GM19240 (cell line): ENCODE measurements around the gene C17orf67.

DNA sequence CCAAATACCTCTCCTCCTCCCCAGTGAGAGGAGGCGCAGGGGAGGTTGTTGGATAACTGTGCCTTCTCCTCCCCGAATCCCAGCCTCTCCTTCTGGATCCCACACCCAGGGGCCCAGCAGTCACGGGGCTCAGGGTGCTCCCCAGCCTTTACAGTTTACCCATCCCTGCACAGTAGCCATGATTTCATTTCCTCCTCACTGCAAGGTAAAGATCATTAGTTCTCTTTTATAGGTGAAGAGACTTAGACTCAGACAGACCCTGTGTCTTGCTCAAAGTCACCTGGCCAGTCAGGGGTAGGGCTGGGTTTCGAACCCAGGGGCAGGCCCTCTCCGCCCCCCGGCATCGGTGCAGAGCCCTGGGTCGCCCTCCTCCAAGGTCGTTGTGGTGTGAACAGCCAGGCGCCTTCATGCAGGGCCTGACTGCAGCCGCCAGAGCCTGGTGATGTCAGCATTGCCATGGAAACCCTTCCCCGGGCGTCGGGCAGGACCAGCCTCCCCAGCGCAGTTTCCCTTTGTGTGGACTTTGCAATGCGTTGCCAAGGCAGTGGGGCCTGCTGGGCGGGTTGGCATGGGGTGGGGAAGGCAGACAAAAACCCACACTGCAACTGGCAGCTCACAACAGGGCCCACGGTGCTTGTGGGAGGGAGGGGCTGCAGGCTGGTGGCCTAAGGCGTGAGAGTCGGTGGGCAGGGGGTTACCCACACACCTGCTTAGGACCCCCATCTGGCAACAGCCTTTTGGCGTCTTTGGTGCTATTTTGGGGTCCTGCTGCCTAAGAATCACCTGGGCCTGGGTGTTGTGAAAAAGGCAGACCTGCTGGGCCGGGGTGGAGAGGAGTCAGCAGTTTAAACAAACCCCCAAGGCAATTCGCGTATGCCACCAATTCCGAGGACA is 53.5 kb upstream of the TOB1 start:
- RRBS = no CpG with 5 or more reads among the region's 25 CpGs

DNA sequence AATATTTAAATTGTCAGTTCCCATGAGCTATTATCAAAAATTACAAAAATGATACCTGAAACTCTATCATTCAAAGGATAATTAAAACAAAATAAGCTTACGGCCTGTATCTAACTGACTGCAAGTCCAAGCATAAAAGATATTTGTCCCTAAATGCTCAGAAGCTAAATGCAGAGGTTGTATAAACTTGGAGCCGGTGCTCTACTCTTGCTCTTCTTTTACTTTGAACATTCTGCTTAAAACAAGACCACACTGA is 74.7 kb downstream of the SPAG9 start:
- RRBS = no CpG with 5 or more reads among the region's 2 CpGs

- RRBS = no CpG with 5 or more reads among the region's 10 CpGs
Observed at GRCh38 chr17:51261642-51262005, 1.3 kb downstream of the UTP18 start.

DNA sequence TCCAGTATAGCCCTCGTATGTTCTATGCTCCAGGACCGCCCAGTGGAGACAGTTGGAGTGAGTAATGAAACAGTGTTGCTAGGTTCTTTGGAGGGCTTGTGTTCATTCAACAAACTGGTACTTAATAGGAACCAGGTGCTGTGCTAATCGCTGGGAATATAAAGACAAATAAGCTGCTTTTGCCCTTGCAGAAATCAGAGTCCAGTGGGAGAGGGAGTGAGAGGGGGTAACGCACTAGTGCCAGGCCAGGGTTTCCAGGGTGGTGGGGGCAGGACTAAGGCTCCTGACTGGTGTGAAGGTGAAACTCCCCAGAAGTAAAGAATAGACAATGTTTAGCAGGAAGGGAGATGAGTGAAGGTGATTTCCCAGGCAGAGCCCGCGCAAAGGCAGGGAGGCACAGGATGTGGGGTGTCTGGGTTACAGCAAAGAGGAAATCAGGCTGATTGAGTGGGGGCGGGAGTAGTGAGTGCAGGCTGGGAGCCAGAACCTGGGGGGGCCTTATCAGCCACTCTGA is 167.4 kb downstream of the UTP18 start:
- RRBS = no CpG with 5 or more reads among the region's 7 CpGs

- RRBS = no CpG with 5 or more reads among the region's 4 CpGs
Observed at GRCh38 chr17:52132793-52133205, 25.7 kb downstream of the CA10 start.

- RRBS = no CpG with 5 or more reads among the region's 3 CpGs
Observed at GRCh38 chr17:52170491-52170690, 11.9 kb upstream of the CA10 start.

DNA sequence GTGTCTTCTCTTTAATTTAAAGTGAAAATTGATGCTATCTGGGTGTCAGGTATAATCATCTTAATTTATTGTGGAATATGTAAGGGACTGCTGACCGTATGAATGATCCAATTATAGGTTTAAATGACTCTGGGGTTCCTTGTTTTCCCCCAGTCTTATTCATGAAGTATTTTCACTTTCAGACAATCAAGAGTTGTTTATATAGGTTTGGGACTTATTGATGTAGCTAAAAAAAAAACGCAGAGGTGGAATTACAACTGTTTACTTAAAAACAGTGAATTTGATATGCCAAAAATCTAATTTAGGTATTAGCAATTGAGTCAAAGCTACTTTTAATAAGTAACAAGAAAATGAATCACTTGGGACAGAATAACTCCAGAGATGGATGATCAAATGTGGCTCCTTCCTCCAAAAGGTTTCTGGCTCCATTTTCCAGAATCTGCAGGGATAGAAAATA is 215.1 kb upstream of the TOM1L1 start:
- RRBS = no CpG with 5 or more reads among the region's 2 CpGs

GRCh38 chr17:54740703-54741246 is 159.9 kb upstream of the TOM1L1 start:
- RRBS = no CpG with 5 or more reads among the region's 2 CpGs

- RRBS = no CpG with 5 or more reads among the region's 16 CpGs
Observed at GRCh38 chr17:54967468-54968108, 866 bp downstream of the COX11 start.

DNA sequence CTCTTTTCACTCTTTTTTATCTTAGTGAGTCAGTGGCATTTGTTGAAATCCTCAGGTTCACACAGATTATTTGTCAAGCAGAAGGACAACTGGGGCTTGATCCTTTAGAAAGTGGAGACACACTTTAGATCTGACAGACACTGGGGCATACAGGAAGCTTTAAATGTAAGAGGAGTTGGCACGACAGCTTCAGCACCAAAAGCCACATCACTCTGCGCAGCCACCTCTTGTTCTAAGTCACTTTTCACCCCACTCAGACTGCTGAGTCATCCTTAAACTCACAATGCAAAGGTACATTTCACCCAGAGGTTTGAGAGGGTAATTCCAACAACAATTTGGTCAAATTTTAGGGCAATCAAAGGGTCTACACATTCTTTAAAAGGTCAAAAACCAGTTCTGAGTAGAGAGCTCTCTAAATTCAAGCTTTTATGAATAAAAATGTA is 121.6 kb downstream of the STXBP4 start:
- RRBS = no CpG with 5 or more reads among the region's 2 CpGs

DNA sequence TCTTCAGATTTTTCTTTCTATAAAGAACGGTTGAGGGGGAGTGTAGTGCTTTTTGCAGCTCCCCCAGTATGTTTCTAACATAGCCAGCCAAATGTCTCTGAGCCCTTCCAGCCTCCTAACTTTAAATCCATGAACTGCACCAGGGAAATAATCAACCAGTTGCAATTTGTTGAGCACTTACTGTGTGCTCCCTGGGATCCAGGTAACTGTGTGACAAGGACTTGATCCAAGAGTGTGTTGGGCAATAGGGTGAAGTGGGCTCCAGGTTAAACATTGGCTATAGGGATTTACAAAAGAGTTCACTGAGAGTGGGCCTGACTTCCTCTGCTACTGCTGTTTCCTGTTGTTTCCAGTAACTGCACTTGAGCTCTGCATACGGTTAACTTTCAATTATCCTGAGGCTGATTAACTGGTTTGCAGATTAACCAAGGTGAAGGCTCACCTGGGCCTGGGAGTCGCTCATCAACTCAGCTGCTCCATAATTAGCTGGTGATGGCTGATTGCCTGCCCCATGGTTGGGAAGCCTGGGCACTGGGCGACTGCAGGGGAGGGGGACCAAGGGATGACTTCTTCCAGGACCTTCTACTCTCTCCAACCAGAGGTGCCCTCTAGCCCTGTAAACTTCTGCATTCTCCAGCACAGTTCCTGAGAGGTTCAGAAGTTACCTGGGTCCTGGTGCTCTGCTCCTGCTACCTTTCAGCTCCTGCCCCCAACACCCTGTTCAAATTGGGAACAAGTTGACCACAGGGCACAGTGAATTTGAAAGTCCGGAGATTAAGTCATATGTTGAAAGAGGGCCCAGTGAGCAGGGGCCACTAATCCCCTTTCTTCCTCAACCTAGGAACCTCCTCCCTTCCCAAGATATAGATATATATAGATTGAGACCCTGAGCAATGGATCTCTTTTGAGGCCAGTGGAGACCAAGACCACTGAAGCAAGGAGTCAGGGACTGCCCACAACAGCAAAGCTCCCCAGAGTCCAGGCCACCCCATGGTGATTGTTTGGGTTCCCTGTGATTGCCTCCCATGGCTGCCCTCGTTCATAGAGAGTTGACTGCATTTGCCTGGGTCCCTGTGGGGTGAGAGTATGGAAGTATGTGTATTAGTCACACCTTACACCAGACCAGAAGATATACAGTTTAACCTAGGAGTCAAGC is 19.7 kb downstream of the HLF start:
- RRBS = no CpG with 5 or more reads among the region's 6 CpGs

DNA sequence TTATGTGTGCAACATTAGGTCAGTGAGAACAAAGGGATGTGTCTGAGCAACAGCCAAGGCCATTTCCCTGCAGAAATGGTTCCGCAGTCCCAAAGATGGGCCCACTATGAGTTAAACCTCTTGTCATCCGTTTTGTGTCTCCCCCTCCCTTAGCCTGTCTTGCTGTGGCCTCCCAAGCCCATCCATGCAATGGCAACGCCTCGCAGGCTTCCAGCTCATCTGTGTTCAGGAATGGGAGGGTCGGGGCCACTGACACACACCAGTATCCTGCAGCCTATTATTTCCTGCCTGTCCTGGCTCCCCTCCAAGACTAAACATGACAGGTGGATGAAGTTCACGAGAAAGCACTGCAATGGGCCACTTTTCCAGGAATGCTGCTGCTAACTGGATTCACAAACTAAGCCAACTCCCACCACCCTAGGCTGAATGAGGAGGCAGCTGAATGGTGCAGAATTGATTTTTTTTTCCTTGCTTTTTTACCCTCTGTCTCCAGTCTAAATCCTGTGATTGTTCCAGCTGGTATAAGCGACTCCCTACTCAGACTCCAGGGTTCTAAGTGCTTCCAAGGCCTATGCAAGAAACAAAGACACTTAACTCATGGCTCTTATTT is 23.5 kb downstream of the TMEM100 start:
- RRBS = no CpG with 5 or more reads among the region's 7 CpGs

DNA sequence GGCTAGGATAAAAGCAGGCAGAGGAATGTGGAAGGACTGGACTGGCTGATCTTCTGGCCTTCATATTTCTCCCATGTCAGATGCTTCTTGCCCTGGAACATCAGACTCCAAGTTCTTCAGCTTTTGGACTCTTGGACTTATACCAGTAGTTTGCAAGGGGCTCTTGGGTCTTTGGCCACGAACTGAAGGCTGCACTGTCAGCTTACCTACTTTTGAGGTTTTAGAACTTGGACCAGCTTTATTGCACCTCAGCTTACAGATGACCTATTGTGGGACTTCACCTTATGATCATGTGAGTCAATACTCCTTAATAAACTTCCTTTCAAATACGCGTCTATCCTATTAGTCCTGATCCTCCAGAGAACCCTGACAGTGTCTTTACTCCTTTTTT is 181.0 kb upstream of the NOG start:
- RRBS = no CpG with 5 or more reads among the region's 3 CpGs

- RRBS = 11% methylated on average over 9 of the region's 36 CpGs
Observed at GRCh38 chr17:56595451-56596337, 2.2 kb downstream of the NOG start.

DNA sequence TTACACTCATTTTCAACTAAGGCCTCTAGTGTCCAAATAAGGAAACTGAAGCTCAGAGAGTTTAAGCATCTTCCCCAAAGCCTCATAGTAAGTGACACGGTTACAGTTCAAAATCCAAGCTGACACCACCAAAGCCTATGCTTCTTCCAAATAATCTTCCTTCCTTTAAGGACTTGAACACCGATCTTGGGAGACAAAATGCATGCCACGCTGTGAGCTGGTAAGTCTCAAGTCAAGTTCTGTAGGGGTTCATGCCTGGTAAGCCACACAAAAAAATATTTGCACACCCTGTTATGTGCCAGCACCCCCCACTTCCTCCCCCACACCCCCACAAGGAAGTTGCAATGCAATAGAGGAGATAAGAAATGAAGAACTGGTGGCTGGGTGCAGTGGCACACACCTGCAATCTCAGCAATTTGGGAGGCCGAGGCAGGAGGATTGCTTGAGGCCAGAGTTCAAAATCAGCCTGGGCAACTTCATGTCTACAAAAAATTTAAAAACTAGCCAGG is 5.6 kb downstream of the NOG start:
- RRBS = no CpG with 5 or more reads among the region's 4 CpGs

GRCh38 chr17:56832872-56833977 is at the start of gene C17orf67:
Gene C17orf67, minus strand, starts transcription at chr17:56833920.
- RRBS = 2% methylated on average over 24 of the region's 111 CpGs

- RRBS = no CpG with 5 or more reads among the region's 13 CpGs
Observed at GRCh38 chr17:56888095-56889067, 25.5 kb downstream of the TRIM25 start.

- RRBS = no CpG with 5 or more reads among the region's 13 CpGs
Observed at GRCh38 chr17:56891097-56891925, 22.5 kb downstream of the TRIM25 start.

DNA sequence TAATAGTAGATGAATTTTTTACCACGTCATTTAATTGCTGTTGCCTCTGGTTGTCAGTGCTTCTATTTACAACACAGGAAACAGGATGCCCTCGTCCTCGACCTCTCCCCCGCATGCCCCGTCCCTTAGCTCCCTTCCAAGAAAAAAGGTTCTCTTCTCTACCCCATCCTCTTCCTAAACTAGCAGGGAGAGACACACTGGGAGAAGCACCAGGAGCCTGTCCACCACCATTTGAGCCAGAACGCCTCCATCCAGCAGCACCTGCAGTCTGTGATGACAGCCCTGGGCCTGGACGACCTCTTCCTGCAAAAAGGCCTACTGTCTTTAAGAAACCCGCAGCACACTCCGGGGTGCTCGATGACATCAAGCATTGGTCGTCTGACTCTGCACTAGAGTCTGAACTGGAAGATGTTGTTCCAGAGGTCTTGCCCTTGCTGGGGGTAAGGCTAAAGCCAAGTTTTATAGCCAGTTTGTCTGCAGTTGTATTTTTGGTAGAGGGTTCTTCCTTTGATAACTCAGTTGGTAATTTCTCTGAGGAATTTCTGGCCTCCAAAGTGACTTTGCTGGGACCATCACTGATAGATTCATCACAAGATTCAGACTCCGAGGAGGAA is 10.8 kb downstream of the COIL start:
- RRBS = no CpG with 5 or more reads among the region's 12 CpGs